Sternocleidomastoid (tissue), 1 donor: ENCODE measurements around a stretch of chr13.

DNA sequence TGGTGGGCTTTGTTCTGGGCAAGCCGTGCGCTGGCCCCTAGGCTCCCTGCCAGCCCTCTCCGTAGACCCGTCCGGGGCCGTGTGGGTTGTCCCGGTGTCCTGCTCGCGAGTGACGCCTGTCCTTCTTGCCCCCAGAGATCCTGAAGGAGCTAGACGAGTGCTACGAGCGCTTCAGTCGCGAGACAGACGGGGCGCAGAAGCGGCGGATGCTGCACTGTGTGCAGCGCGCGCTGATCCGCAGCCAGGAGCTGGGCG, 5.5 kb downstream of the ING1 start:
- PRO-cap: no peak

DNA sequence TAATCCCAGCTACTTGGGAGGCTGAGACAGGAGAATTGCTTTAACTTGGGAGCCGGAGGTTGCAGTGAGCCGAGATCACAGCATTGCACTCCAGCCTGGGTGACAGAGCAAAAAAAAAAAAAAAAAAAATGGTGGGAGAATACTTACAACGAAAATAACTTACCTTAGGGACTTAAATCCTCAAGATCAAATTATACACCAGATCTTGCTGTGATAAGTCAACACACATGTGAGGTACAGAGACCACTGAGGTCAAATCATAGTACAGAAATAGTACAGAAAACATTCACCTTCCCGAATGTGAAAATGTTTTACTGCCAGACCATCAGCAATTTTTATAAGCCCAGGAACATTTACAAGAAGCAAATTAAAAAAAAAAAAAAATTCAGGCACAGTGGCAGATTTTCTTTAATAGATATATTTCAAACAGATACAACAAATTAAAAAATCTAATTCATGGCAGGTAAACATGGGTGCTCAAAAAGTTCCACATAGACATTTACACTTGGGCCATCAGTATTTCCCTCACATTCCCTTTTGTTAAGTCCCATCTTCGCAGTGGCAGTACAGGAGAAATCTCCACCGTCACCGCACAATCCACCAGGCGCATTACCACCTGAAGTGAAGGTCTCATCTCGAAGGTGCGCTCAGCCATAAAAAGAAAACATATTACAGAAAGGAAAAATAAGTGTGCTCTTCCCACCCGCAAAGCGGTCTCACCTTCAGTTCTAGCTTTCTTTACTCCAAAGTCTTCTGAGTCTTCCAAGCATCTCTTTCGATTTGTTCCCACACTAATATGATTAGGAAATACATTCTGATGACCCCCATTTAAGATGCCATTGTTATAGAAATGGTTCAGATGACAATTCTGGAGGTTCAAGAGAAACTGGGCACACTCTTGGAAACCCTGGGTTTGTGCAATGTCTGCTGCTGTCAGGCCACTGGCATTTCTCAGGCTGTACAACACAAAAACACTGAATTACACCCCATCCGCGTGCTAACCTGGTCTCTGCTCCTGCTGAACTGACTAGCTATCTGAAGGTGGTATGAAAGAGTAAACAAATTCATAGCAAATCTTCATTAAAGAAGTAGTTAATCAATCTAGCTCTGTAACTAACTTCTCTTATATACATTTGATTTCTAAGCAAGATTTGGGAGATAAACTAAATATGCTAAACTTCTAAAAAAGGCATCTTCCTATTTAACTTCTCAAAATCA, 22.2 kb downstream of the ANKRD10 start:
- PRO-cap: no peak

- PRO-cap: no peak
Measured at GRCh38 chr13:110921431-110922075, 6.7 kb upstream of the ANKRD10 start.

DNA sequence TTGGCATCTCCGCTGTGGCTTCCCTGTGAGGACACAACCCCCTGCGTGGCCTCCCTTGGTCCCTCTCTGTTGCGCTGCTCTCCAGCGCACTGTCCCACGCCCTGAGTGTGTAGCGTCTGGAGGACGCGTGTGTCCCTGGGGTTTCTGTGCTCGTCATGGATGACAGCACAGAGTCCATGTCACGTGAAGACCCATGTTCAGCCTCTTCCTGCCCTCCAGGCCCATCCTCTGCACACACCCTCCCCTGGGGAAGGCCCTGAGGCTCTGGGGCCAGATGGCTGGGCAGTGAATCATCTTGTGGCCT, 71.6 kb upstream of the ARHGEF7 start:
- PRO-cap: no peak

GRCh38 chr13:111046439-111047296, 68.4 kb upstream of the ARHGEF7 start:
- PRO-cap: no peak

DNA sequence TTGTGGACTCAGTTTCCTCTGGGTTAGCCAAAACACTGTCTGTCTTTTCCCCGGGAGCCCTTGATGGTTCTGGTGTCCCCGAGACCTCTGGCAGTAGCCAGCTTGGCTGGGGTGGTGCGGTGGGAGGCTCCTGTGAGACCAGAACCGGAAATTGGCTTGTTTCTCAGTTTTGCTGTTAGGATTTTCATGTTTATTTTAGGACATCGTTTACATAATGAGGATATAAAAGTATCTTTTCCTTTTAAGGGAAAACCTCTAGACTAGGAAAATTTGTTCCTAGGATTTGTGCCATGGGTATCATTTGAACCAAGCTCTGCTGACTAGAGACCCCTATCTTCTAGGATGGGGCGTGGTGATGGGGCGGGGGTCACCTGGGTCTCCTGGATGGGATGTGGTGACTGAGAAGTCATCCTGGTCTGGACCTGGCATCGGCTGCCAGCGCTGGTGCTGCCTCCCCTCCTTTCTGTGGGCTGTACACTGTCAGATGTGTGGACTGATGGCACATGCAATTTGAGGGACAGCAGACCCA, 48.1 kb upstream of the TEX29 start:
- PRO-cap: no peak

- PRO-cap: no peak
Measured at GRCh38 chr13:111282943-111283433, 37.5 kb upstream of the TEX29 start.

GRCh38 chr13:111312641-111312863, 7.9 kb upstream of the TEX29 start:
- PRO-cap: no peak

DNA sequence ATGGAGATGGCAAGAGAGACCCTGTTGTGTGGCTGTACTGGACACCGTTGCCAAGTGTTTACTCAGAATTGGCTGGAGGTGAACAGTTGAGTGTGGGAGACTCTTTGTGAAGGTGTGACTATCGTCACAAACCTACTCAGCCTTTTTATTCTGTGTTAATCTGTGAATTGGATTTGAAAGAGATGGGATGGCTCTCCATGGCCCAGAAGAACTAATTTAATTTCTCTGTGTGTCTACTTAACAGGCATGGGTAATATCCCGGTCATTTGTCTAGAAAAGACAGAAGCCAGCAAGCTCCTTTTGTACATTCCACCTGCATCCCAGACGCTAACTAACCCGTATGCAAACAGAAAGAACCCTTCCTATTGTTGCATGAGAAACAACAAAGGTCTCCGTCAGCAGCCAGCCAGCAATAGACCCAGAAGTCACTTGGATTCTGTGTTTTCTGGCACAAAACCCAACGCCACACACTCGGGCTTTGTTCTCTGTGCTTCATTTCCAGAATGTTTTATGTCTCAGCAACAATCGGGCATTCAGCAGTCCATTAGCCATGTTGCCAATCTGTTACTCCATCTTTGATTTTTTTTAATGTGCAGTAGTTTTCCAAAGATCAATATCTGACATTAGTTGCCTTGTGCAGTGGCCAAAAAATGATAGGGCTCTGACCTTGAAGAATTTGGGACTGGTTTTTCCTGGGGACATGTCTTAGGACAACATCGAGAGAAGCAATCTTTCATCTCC, 130.4 kb downstream of the TEX29 start:
- PRO-cap: no peak

DNA sequence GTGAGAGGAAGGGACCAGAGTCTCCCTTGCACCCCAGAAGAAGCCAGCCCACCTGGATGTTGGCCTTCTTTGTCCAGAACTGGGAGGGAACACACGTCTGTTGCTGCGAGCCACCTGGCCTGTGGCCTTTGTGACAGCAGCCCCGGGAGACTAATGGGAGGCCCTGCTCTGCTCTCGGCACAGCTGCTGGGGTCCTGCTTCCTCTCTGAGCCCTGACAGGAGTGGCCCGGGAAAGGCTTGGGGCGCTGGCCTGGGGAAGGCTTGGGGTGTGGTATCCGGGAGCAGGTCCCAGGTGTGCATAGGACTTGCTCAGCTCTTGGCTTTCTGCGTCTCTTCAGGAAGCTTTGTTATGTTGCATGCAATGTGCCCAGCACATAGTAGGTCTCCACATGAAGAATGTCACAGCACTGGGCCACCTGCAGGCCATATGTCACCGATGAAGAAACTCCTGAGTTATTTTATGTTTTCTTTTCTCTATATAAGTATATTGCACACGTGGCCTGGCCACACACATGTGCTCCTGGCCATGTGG, 162.9 kb downstream of the TEX29 start:
- PRO-cap: no peak

GRCh38 chr13:112057092-112057633, 9.8 kb upstream of the SOX1 start:
- PRO-cap: no peak

DNA sequence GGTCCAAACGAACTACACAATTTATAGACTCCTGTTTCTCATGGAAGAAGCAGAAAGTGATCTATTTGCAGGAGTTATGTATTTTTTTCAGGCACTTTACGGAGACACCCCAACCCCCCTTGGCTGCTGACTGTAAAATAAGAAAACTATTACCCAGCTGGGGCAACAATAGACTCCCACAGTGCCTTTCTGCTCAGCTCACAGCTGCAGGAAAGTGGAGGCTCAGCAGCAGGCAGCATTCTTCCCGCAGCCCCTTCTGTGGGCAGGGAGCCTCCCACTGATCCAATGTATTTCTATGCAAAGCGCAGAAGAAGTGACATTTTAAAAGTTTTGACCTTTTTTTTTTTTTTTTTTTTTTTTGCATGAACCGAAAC, 95.0 kb downstream of the SOX1 start:
- PRO-cap: no peak

- PRO-cap: no peak
Measured at GRCh38 chr13:112225734-112226309, 150.3 kb upstream of the SPACA7 start.

DNA sequence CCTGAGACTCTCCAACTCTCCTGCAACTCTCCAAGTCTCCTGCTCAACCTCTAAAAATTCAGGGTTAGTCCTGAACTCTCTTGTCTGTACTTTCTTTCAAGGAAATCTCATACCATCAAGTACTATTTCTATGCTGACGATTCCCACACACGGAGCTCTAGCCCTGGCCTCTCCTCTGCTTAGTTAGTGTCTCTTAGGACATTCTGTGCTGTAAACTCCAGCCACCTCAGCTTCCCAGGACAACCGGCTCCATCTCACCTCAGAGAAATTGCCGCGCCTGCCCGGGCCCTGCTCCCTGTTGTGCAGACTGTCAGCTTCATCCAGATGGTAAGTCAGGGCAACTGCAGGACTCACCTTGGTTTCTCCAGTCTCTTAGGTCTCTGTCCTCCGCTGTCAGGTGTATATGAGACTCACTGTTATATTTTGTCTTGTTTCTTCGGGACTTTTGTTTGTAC, 98.7 kb downstream of the SPACA7 start:
- PRO-cap: no peak

DNA sequence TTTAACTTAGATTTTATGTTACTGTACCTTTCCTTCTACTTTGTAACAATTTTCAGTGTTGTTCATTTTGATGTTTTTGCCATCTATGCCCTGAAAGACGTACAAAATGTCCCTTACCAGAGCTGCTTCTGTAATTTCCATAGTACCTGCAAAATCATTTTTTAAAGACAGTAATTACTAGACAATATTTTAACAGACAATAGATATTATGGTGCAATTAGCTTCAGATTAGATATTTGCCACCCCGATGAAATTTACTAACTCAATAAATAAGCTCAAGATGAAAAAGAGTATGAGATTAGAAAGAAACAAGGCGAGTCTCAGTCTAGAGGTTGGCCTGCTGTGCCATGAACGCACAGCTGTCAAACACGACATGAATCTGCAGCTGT, 33.1 kb downstream of the TUBGCP3 start:
- PRO-cap: no peak

GRCh38 chr13:112555798-112556340, 32.1 kb downstream of the TUBGCP3 start:
- PRO-cap: no peak

- PRO-cap: no peak
Measured at GRCh38 chr13:112562682-112563297, 25.2 kb downstream of the TUBGCP3 start.

GRCh38 chr13:112722306-112723385, 32.8 kb downstream of the ATP11A start:
- PRO-cap: no peak

DNA sequence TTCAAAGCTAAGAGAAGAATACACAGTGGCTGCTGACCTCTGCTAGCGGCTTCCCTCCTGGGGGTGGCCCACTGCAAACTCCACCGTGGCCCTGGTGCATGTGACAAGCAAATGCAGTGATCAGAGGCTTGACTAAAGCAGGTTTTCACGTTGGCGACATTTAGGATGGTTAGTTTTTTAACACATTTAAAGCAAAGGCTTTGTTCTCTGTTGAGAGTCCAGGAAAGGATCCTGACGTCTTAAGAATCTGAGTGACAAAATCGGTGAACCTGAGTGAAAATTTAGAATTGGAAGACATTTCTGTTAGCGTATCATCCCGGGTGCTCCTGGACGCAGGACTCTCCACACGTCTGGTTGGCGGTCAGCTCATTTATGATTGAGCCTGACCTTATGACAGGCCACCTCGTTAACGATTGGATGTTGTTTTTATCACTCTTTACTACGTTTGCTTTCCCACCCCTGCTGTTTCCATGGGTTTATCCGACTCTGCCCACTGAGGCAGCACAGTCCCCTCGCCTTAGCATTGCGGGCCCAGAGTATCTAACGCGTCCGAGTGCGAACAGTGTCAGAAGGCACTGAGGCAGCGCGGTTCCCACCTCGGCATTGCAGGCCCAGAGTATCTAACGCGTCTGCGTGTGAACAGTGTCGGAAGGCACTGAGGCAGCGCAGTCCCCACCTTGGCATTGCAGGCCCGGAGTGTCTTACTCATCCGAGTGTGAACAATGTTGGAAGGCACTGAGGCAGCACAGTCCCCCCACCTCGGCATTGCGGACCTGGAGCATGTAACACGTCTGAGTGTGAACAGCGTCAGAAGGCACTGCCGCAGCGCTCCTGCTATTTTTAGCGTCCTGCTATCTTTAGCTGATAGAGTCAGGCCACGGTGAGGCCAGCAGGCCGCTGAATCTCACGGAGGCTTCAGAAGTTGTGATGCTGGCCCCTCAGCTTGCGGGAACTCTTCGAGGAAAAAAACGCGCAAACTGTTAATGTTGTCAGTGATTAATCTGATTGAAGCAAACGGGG, 39.3 kb downstream of the ATP11A start:
- PRO-cap: no peak

DNA sequence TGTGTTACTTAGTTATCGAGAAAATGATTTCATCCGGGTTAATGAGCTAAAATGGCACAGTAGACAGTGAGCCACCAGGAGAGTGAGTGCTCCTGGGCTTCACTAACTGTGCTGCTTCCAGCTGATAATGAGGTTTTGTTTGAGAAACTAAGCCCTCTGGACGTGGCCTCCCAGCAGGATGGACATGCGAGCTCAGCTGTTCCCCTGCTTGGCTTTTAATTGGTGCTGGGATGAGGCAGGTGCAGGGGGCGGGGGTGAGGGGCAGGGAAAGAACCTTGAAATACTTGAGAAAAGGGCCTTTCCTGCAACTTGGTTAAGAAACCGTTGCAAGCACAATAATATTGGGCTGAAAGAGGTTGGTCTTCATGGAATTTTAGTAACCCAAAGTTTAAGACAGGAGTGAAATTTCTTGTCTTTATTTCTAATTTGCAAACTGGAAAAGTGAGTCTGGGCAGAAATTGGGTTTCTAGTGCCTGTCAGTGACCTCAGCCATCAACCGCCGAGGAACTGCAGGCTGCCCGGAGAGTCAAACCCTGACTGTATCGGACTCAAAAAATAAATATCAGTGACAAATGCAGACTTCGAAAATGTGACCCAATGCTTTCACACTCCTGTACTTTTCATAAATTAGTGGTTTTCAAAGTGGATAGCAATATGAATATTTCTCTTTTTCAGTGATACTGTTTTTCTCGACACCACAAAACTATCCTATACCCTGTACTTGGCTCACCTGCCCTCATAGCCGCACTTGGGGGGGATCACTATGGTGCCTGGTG, 44.4 kb downstream of the ATP11A start:
- PRO-cap: no peak